HGPS cell (cell line): ENCODE data around the gene GFOD1.

DNA sequence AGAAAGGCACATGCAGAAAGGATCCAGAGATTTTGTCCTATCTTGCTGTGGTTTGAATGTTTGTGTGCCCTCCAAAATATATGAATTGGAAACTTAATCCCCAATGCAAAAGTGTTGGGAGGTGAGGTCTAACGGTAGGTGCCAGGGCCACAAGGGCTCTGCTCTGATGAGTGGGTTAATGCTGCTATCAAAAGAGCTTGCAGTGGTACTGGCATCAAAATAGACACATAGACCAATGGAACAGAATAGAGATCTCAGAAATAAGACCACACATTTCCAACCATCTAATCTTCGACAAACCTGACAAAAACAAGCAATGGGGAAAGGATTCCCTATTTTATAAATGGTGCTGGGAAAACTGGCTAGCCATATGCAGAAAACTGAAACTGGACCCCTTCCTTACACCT lies 28.5 kb downstream of the GFOD1 start:
- RRBS = no CpG with 5 or more reads among the region's 2 CpGs

DNA sequence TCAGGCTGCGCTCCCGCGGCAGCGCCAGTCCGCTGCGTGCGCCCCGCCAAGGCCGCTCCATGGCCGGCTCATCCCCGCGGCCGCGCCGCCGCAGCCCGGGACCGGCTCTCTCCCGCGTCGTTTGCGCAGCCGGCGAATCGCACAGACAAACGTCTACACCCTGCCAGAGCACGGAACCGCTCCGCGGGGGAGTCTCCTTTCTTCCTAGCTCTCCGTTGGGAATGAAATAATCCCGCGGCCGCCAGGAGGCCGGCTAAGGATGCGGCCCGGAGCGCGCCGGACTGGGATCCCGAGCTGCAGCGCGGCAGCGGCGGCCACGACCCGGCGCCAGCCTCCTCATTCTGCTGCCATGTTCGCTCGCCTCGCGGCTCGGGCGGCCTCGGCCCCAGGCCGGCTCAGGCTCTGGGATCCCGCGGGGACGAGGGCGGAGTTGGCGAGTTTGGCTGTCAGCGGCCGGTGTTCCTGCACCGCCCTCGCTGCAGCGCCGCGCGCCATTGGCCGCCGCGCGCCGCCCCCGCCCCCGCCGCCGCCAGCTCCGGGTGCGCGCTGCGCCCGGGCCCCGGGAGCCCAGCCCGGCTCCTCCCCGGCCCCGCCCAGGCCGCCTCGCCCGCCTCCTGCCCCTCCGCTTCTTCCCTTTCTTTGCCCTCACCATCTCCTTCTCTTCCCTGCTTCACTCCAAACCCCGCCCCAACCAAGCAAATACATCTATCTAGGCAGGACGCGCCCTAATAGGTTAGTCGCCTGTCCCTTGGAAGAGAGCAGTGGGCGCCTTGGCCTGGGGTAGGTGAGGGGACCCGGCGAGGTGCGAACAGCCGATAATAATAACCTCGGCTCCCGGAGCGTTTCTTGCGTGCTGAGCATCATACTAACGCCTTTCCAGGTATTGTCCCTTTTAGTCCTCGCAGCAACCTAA lies at the start of gene GFOD1:
Gene GFOD1 (minus strand): TSS at position 404 of the 913 bp plus-strand sequence.
- RRBS = 1% methylated on average over 48 of the region's 106 CpGs

DNA sequence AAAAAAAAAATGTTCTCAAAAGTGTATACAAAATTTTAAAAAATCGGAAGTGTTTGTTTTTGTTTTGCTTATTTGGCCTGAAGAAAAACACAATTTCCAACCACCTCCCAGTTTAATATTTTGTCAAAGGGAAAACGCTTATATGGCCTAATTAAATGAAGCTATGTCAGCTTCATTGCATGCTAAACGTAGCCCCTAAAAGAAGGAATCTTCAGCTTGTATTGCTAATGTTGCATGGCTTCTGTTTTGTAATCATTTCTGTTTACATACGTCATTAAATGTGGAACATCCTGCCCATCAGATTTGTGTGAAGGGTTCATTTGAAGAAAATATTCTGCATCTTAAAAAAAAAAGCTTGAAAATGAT lies 12.9 kb upstream of the SIRT5 start:
- RRBS = no CpG with 5 or more reads among the region's 4 CpGs

- RRBS = no CpG with 5 or more reads among the region's 7 CpGs
Observed at GRCh38 chr6:13689516-13690392, 21.9 kb downstream of the RANBP9 start.

DNA sequence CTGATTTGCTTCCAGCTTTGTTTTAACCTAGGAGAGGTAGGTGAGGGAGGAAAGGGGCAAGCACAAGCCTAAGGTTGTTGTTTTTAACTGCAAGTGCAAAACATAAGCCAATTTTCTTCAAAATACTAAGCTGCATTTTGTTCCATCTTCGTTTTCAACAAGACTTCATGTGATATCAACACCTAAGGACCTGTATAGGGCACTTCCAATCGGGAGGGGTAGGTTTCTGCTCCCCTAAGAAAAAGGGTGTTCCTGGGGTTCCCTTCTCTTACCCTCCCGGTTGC lies 1.6 kb downstream of the RANBP9 start:
- RRBS = no CpG with 5 or more reads among the region's 3 CpGs

DNA sequence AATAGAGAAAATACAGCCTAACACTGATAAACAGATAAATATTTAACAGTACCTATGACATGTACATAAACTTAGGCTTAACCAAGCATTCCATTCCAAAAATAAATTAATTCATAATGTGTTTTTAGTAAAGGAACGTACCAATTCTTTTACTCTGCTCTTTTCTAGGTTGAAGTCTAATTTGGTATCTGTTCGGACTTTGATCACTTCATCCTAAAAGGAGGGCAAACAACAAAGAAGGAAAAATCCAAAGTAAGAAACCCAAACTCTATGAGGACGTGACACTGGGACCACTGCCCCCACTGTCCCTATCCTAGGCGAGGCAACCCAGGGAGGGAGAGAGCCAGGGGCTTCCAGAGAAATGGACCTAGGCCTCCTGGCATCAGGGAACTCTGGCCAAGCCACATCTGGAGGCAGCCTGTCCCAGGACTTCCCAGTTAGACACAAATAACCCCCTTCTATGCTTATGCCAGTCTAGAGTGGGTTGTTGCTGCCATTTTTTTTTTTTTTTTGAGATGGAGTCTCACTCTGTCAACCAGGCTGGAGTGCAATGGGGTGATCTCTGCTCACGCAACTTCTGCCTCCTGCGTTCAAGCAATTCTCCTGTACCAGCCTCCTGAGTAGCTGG lies 15.6 kb downstream of the MCUR1 start:
- RRBS = no CpG with 5 or more reads among the region's 6 CpGs

GRCh38 chr6:13810983-13811437 lies 3.3 kb downstream of the MCUR1 start:
- RRBS = no CpG with 5 or more reads among the region's 2 CpGs

DNA sequence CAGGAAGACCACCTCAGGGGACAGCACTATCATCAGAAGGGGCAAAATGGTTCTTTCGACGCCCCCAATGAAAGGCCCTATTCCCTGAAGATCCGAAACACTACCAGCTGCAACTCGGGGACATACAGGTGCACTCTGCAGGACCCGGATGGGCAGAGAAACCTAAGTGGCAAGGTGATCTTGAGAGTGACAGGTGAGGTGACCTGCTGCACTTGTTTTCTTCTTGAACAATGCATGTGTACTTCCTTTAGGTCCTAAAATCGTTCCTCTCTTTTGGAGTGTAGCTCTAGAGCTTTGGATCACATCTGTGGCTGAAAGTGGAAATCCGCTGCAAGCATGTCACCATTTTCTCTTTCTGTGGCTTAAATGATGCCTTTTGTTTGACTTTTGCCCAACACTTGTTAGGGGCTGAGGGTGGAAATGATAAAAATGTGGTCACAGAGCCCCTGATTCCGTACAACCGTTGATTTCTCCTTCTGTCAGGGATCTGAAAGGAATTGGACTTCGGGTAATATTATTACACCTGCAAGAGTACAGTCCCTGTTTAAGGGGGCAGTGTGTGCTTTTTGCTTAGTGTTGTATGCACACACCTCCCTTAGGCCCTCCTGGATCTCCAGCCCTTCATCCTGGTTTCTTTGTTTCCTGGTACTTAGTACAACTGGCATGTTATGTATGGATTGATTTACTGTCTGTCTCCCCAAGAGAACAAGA lies 14.1 kb downstream of the CD83 start:
- RRBS = no CpG with 5 or more reads among the region's 10 CpGs

DNA sequence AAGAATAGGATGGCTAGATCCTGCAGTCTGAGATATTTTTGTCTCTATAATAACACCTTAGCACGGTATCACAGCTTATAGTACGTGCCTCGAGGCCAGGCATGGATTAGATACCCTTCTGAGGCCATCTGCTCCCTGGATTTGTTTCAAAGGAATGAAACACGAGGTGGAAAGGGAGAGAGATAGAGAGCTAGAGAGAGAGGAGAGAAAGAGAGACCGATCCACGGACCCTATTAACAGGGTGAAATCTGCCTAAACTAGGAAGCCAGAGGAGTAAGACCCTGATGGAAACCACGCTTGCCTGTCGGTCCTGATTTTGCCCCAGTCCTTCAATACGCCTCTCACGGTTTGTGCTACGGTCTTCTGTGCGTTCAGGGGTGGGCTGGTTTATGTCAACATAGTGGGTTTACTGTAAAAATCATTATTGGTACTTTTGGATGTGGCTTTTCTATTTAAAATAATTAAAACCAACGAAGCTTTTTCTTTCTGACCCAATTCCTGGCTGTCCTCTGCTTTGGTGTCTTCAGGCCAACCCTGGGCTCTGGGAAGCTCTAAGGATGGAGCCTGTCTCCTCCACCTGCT lies 92.6 kb downstream of the CD83 start:
- RRBS = no CpG with 5 or more reads among the region's 13 CpGs

DNA sequence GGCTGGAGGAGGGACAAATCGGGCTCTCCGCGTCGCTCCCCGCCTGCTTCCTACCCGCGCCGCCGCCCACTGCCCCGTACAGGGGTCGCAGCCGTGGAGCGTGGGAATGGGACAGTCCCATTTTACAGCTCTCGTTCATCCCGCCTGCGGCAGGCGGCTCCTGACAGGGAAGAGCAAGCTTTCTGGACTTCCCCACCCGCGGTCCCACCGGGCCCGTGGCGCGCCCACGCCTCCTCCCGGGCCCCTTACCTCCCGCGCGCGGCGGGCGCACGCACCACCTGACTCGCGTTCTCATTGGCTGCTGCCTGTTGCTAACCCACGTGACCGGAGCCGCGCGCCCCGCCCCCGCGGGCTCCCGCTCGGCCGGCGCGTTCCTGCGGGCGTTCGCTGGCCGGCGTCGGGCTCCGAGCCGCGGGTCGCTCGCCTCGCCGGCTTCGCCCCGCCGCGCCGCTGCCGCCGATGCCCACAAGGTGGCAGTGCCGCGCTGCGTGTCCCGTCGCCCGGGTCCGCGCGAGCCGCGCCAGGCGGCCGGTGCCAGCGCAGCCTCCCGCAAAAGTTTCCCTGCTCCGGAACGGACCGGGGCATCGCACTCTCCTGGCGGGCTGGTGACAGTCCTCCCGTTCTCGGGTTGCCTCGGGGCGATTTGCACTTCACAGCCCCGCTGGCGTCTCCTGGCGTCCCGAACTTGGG lies 93.4 kb downstream of the CD83 start:
- RRBS = 1% methylated on average over 42 of the region's 95 CpGs

- RRBS = no CpG with 5 or more reads among the region's 7 CpGs
Observed at GRCh38 chr6:14223008-14223387, 105.4 kb downstream of the CD83 start.

DNA sequence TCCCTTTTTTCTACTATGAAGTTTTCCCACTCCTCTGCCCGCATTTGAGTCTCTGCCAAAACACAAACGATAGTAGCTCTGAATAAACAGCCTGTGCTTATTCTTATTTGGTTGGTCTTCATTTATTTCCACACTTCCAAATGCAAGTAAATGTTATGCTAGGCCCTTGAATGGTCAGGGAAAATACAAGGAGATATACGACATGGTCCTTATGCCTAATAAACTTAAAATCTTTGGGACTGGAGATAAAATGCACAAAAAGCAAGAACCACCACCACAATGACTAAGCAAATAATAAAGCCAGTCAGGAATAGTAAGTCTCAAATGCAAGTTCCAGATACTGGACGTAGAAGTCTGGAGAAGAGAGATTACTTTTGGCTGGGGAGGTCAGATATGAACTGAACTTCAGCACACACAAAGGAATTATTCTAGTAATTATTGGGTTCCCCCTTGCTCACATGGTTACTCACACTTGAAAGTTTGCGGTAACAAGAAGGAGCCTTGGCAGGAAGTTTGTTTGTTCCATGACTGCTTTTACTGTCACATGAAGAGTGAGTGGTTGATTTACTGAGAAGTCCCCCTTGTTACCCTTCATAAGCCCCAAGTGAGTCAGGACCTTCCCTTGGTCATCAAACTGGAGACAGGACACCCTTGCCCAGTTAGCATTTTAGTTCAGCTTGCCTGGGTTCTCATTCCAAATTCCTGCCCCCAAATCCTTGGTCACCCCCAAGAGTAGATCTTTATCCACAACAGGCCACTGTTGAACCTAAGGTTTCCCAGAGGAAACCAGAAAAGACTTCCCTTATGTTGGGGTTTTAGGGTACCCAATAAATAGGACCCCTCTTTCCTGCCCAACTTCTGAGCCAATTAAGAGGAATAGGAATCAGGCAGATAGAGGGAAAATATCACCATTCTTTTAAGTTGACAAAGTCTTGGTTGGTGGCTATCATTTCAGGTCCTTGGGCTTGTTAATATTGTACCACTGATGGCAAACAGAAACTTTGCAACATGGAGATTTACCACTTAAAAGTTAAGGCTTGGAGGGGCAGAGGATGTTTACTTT lies 511.1 kb upstream of the JARID2 start:
- RRBS = no CpG with 5 or more reads among the region's 5 CpGs

- RRBS = no CpG with 5 or more reads among the region's 5 CpGs
Observed at GRCh38 chr6:15264831-15265517, 19.1 kb downstream of the JARID2 start.

DNA sequence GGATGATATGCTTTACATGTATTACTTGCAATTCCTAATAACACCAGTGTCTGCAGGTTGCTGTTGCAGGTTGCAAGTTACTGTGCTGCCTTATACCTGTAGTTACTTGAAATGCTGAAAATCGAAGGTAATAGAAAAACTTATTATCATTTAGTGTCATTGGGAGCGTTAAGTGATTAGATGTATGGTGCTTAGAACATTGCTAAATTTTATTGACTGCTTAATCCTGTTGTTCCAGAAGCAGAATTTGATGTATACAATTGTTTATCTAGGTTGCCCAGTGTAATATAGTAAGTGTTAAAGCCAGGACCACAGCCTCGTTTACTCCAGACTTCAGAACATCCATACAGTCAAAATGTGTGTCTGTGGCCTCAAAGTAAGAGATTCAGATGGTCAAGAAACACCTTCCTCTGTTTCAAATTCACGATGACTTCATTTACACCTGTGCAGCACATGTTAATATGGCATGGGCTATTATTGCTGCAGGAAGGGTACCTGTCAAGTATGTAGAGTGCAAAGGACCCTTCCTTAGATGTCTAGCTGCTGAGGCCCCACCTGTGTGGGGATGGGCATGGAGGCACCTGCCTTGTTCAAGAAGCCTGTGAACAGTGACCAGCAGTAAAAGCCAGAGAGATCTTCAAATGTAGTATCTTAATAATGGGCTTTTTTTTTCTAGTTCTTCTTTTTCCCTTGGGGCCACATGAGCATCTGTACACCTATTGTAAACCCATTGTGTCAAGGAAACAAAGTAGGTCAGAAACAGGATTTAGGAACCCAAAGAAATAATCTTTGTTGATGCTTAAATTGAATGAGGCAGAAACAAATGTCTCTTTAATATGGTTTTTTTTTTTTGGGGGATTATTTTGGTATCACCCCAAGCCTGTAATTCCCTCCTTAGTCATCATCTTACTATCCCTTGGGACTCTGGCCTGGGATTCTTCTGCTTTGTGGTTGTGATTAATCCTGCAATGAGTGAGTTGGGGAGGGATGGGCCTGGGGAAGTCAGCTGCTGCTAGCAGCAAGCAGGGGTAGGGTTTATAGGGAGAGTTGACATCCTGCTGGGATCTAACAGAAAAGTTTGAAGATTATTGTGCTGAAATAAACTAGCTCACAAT lies 82.8 kb downstream of the JARID2 start:
- RRBS = no CpG with 5 or more reads among the region's 4 CpGs

DNA sequence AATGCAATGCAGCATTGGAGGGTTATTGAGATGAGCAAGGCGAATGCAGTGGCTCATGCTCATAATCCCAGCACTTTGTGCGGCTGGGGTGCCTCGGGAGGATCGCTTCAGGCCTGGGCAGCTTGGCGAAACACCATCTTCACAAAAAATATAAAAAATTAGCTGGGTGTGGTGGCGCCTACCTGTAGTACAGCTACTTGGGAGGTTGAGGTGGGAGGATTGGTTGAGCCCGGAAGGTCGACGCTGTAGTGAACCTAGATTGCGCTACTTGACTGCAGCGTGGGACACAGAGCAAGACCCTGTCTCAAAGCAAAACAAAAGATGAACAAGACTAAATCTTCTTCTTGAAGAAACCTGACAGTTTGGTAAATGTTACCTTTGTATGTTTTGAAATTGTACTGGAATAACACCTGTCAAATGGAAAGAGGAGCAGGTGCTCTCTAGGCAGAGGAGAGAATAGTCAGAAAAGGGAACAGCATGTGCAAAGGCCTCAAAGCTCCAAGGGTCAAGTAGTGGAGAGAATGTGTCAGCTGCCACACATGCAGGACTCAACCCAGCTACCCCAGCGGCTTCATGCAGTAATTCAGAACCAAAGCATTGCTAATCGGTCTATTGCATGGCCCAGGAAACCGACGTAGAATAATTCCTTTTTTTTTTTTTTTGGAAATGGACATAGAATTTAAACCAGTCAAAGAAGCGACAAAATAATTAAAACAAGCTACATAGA lies 148.6 kb downstream of the JARID2 start:
- RRBS = no CpG with 5 or more reads among the region's 16 CpGs

DNA sequence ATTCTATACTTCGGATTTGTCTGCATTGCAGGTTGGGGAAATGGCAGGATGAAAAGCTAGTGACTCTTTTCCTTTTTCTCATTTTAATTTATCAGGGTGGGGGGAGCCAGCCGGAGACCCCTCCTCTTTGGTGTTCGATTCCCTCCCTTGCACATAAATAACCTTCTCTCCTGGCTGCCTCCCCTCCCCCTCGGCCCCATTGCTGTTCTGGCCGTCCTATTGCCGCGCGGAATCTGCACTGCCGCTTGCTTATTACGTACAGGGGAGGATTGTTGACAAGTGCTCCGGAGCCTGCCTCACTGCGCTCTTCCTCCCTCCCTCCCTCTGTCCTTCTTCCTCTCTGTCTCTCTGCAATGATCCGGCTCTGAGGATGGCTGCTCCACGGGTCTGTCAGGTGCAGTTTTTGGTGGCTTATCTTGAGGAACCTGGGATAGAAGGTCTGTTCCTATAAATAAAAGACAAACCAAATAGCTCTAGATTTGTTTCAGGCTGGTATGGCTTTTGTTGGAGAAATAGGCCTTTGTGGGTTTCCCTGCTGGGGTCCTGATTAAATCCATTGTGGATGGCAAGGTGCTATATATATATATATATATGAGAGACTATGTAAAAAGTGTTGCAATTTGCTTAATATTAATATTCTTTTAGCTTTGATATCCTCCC lies 154.8 kb downstream of the JARID2 start:
- RRBS = 38% methylated on average over 3 of the region's 14 CpGs

DNA sequence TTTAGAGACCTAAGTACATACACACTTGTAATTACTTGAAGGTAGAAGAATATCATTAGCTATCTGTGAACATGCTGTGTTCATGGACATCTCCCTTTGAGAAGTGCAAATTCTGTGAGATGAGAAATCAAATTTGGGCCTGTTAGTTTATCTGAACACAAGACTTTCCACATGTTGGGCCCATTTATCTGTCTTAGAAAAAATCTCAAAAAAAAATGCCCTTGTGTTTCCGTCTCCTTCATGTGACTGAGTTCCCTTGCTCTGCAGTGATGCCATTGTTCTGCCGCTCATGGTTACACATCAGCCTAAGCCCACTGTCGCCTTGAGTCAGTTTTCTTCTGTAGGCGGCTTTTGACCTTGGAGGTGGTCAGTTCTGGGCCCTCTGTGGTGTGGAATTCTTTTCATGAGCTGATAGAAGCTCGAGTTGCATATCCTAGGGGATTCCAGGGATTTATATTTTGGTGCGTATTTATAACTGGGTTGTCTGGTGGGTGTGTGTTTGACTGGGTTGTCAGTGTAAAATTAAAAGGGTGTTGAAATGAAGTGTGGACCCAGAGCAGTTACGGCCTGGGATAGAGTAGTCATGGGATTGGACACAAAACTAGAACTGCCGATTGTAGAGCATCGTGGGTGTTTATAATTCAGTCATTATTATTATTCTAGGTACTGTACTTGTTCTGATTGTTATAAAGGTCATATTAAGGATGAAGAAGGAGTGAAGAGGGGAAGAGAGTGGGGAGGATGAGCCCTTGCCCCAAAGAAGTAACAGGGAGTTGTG lies 156.7 kb downstream of the JARID2 start:
- RRBS = no CpG with 5 or more reads among the region's 9 CpGs

GRCh38 chr6:15468312-15468891 lies 194.4 kb downstream of the DTNBP1 start:
- RRBS = no CpG with 5 or more reads among the region's 9 CpGs

- RRBS = no CpG with 5 or more reads among the region's 1 CpG
Observed at GRCh38 chr6:15615686-15616088, 47.1 kb downstream of the DTNBP1 start.

GRCh38 chr6:15895731-15896119 lies 232.9 kb upstream of the DTNBP1 start:
- RRBS = no CpG with 5 or more reads among the region's 3 CpGs